Measurements from ENCODE around the gene HS1BP3.

- RRBS: no CpG with 5 or more reads among the region's 15 CpGs
Measured at GRCh38 chr2:20136155-20136642, 84.8 kb upstream of the LAPTM4A start.

- RRBS: no CpG with 5 or more reads among the region's 7 CpGs
Measured at GRCh38 chr2:20145516-20146066, 79.3 kb downstream of the SDC1 start.

- RRBS: 24% methylated on average over 25 of the region's 56 CpGs
Measured at GRCh38 chr2:20222811-20223805, 1.8 kb downstream of the SDC1 start.

- RRBS: no CpG with 5 or more reads among the region's 5 CpGs
Measured at GRCh38 chr2:20235961-20236498, 11.1 kb upstream of the SDC1 start.

DNA sequence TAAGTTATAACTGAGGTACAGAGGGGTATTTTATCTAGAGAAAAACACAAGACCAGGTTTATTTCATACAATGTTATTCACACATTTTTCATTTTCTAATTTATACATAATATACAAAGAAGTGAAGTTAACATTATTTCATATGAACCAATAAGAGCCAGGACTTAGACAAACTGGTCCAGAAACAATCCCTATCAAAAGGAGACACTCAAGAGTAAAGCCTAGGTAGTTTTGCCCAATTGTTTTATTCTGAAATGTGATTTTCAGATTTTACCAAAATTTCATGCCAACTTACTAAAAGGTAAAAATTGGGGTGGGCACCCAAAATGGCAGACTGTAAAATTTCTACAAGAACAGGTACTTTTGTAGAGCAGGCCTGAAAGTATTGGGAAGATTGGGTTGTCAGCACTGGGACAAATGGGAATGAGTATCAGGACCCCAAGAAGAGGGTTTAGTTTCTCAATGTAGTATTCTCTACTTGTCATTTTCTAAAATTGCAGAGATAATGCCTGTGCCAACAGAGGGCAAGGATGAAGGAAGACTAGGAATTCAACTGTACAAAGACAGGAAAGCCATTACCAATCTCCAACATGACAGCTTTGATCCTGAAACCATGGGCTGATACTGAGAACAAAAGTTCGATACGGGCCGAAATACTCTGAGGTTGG is 23.9 kb upstream of the SDC1 start:
- RRBS: no CpG with 5 or more reads among the region's 3 CpGs

GRCh38 chr2:20423747-20424163 is 23.1 kb upstream of the RHOB start:
- RRBS: no CpG with 5 or more reads among the region's 2 CpGs

GRCh38 chr2:20429546-20429891 is 17.4 kb upstream of the RHOB start:
- RRBS: no CpG with 5 or more reads among the region's 1 CpG

DNA sequence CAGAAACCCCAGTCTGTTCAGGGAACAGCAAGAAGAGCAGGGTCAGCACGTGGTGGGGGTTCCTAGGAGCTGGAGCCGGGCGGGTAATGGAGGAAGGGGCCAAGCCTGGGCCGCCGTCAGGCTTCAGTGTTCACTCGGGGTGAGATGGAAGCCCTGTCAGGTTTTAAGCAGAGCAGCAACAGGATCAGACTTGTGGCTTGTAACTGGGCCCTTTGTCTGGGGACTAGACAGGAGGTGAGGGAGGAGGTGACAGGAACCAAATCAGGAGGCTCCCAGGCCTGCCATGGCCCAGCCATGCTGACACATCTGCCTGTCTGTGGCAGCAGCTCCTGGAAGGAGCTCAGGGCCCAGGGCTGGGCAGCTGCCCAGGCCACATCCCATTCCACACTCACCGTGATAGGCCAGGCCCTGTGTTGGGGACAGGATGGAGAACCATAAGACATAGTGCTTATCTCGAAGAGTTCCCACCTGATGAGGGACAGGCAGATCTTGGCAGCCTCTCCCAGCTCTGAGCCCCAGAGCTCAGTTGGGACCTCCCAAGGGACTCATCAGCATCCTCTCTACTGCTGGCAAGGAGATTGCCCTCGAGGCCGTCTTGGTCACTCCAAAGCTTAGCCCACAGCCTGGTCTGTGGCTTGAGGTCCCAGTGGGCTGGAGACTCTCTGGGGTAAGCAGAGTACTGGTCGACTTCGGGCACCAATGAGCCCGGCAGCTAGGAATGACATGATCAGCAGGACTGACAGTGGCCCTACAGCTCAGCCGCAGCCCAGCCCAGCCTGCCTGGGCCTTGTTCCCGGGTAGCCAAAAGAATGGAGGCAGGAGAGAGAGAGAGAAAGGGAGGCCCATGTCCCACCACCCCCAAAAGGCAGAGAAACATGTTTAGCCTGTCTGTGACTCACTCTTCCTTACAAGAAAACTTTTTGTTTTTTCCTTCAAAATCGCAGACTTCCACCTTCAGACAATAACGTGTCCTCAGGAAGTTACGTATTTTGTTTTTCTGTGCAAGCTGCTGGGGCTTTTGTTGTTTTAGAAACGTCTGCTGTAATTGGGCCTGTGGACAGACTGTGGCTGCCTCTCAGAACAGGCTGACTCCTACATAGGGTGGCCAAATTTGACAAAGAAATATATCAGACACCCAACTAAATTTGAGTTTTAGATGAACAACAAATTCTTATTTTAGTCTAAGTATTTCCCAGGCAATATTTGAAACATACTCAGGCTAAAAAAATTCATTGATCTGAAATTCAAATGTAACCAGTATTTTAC is 82.1 kb downstream of the HS1BP3 start:
- RRBS: 97% methylated on average over 2 of the region's 19 CpGs

- RRBS: 93% methylated on average over 2 of the region's 14 CpGs
Measured at GRCh38 chr2:20571116-20571842, 79.6 kb downstream of the HS1BP3 start.

- RRBS: no CpG with 5 or more reads among the region's 10 CpGs
Measured at GRCh38 chr2:20574495-20575494, 76.1 kb downstream of the HS1BP3 start.

- RRBS: 9% methylated on average over 7 of the region's 16 CpGs
Measured at GRCh38 chr2:20578822-20579958, 71.7 kb downstream of the HS1BP3 start.

DNA sequence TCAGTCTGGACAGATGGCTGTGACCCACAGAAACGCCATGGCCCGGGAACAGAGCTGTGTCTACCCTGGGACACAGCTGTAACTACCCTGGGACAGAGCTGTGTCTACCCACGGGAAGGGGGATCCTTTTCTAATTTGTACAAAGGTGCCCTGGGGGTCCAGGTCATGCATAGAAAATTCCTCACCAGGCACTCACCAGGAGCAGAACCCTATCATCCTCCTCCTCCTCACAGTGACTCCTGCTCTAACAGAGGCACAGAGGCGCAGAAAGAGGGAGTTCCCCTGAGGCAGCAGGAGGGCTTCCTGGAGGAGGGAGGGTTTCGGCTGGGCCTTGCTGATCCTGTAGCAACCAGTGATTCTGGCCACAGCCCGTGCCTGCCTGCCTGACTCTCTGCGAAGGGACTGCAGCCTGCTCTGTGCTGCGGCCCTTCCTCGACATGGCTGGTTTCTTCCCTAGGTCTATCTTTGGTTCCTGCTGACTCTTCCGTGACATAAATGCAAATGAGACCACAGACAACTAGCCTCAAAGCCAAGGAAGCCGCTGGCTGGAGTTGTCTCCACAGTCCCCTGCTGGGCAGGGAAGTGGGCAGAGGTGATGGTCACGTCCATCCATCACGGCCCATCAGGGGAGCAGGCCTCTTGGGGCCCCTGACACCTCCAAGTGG is 55.6 kb downstream of the HS1BP3 start:
- RRBS: no CpG with 5 or more reads among the region's 13 CpGs

DNA sequence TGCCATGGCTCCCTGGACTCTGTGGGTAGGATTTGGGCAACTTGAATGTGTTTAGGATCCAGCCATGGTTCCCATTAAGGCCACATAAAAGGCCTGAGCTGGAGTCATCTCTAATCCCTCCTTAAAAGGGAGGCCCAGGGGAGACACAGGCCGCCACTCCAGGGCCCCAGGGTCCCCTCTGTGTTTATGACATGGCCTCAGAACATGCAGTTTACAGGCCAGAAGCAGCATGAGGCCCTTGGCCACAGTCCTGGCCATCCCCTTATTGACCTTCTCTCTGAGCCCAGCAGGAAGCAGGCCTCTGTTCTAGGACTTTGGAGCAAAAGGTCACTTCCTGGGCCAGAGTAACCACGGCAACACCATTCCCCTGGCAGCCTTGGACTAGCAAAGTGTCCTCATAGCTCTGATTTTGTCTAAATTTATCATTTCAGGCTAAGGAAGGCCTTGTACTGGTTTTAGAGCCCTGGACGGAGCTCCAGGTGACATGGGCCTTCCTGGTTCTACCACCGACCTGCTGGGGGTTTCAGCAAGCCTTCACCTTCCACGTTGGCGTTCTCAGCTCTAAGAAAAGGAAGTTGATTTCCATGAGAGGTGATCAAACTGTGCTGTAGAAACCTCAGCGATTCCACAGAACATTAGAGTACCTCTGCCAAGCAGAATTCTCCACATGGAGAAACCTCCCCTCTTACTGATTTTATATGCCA is 53.8 kb downstream of the HS1BP3 start:
- RRBS: no CpG with 5 or more reads among the region's 7 CpGs

DNA sequence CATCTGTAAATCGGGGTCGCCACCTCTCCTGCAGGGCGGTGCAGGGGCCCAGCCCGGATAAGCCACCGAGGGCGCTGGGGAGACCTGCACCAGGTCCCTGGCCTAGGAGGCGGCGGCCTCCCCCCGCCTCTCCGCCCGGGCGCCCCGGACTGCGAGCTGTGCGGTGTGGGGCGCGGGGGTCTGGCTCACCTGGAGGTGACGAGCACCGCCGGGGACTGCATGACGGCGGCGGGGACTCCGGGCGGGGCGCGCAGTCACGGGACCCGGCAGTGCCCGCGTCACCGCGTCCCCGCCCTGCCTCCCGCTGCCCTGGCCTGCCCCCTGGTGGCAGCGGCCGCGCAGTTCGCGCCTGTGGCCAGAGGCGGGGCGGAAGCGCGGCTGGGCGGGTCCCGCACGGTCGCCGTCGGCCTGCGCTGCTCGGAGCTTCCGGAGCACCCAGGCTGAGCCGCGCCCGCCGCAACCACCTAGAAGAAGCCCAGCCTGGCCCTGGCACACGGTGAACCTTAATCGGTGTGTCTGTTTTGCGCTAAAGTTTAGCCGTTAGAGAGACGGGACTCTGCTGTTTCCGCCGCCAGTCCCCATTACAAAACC is at the start of gene HS1BP3:
HS1BP3 (minus strand) TSS at position 256 of the 591 bp plus-strand sequence.
- RRBS: 1% methylated on average over 16 of the region's 64 CpGs

GRCh38 chr2:20796465-20796918 is 26.4 kb downstream of the LDAH start:
- RRBS: no CpG with 5 or more reads among the region's 2 CpGs

DNA sequence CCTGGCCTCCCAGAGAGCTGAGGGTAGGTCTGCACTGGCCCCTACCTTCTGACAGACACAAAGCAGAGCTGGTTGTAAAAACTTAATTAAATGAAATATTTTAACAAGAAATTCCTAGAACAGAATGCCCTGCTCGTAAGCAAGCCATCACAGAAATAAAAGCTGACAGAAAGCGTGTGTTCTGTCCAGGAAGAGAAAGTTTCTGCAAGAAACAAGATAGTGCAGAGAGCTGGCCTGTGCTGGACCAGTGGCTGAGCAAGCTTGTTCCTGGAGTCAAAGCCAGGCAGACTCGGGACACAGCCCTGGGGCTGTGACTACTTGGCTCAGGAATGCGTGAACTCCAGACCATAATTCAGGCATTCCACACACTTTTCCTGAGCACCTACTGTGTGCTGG is 51.6 kb downstream of the APOB start:
- RRBS: no CpG with 5 or more reads among the region's 4 CpGs

- RRBS: no CpG with 5 or more reads among the region's 14 CpGs
Measured at GRCh38 chr2:21004151-21004705, 39.6 kb downstream of the APOB start.

DNA sequence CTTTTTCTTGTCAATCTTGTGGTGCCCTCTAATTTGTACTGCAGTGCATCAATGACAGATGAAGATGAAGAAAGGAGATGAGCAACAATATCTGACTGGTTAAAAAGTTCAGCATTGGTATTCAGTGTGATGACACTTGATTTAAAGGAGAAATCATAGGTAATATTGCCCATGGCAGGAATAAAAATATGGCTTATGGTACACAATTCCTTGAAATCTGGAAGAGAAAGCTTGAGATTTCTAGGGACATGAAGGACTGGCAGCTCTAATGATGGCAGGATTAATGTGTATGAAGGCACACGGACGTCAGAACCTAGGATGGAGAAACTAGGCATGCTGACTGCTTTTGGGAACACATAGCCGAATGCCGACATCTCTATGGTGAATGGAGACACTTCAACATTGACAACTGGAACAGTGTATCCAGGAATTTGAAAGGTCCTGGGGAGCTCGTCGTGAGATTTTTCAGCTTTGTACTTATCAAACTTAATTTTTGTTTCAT is 37.1 kb downstream of the APOB start:
- RRBS: no CpG with 5 or more reads among the region's 6 CpGs

DNA sequence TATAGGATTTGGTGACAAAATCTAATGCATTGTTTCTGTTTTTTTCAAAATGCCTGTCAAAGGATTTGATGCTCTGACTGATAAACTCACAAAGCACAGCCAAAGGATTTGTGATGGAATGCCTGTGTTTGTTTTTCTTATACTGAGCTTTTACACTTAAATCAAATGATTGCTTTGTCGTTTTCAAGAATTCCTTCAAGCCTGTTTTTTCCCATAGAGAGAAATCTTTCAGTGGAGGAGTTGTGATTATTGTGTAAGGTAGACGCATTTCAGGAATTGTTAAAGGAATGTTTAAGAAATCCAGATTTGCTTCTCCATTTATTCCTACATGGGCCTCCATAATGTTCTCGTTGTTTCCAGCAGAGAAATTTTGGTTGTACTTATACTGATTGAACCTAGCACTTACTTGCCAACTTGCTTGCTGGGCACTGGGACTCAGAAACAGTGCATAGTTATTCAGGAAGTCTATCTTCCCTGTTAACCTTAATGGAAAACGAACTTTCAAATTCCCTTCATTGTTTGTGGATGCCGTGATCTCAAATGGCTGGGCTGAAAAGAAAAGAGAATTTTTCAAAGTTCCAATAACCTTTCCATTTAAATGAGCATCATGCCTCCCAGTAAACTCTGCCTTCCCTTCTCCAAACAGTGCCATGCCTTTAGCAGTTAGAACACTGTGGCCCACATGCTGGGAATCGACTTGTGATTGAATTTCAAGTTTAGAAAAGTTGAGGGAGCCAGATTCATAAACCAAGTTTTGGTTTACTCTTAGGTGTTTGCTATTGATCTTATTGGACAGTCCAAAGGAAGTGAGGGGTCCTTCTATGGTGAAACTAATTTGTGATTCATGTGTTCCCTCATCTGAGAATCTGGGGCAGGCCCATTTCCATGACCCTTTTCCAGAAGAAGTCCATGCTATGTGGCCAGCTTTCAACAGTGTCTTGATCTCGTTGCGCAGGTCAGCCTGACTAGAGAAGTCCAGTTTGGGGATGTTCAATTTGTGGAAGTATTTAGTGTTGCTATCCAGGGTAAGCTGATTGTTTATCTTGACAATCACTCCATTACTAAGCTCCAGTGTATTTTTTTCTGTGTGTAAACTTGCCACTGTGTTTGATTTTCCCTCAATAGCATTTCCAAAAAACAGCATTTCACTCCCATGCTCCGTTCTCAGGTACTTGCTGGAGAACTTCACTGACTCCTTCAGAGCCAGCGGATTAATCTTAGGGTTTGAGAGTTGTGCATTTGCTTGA is 36.3 kb downstream of the APOB start:
- RRBS: no CpG with 5 or more reads among the region's 10 CpGs

- RRBS: no CpG with 5 or more reads among the region's 2 CpGs
Measured at GRCh38 chr2:21019264-21019670, 24.6 kb downstream of the APOB start.